Measurements from ENCODE around the genes NCF2, TSEN15, IVNS1ABP and PTGS2.

DNA sequence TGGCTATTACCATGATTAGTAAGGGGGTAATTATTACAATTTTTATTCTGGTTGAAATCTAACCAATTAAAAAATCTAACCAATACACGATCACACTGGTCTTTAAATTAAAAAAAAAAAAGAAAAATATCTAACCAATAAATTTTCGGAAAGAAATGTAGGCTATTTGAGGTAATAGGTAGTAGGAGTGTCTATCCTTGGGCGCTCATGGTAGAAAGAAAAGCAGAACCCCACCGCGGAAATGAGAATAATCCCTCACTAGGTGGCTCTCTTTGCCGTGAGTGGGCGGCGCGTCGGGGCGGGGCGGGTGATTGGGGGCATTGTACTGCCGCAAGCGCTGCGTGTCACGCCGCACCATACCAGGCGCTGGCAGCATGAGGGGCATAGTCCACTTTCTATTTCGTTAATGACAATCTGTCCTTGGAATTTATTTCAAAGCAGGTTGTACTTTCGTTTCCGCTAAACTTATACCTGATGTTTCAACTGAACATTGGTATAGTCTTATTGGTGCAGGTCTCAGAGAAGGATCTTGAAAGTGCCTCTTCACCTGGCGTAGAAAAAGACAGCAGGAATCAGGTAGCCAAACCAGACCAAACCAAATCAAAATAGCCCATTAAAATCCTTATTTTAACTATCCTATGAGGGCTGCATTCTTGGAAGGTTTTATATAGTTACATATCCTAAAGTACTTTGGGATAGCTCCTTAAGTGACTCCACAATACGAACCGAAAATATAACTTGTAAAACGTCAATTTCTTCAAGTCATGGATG lies 2.1 kb upstream of the SMG7 start:
- RRBS: no CpG with 5 or more reads among the region's 25 CpGs

- RRBS: no CpG with 5 or more reads among the region's 5 CpGs
These were observed 6.7 kb downstream of the NCF2 start for GRCh38 chr1:183583584-183583940.

GRCh38 chr1:183589801-183591016 lies at the start of gene NCF2:
NCF2 (minus strand) TSS chr1:183590459.
- RRBS: 97% methylated on average over 2 of the region's 10 CpGs

DNA sequence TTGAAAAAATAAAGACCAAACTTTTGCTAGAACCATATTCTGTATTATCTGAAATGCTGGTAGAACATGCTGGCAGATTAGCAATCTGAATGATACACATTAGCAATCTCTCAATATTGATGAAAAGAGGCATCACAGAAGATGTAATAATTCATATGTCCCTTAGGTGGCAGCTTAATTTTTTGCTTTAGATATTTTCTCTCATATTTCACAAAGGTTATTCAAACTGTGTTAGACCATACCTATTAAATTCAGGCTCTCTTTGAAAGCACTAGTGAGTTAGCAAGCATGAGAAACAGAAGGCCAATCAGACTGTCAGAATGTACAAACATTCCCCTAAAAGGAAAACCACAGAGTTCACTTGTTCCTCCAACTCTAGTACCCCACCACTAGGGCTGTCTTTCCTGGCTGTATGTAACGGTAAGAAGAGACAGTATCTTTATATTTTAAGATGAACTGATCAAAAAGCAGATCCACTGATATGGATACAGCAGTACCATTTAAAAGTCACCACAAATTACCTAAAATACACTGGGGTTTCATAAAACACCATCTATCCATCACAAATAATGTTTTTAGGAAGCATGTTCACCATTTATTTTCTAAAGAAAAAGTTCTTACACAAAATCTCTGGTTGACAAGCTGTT lies 1.9 kb downstream of the ARPC5 start:
- RRBS: no CpG with 5 or more reads among the region's 1 CpG

DNA sequence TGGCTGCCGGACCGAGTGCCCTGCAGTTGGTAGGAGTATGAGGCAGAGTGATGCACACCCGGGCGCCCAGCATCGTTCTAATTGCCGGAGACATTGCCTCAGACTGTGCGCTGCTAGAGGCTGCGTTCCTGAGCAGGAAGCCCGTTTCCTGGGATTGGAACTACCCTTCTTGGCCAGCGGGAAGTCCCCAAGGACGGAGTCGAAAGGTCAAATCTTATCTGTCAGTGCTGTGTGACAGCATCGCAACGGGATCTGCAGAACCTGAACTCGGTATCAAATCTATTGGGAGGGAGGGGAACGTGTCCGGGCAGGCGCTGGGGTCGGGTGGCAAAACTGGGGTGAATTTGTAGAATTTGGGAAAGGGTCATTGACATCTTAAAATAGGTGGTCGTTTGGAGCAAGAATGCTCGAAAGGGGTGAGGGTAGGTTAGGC lies 665 bp upstream of the ARPC5 start:
- RRBS: 7% methylated on average over 3 of the region's 21 CpGs

GRCh38 chr1:183806731-183807281 lies 1.9 kb downstream of the RGL1 start:
- RRBS: no CpG with 5 or more reads among the region's 3 CpGs

DNA sequence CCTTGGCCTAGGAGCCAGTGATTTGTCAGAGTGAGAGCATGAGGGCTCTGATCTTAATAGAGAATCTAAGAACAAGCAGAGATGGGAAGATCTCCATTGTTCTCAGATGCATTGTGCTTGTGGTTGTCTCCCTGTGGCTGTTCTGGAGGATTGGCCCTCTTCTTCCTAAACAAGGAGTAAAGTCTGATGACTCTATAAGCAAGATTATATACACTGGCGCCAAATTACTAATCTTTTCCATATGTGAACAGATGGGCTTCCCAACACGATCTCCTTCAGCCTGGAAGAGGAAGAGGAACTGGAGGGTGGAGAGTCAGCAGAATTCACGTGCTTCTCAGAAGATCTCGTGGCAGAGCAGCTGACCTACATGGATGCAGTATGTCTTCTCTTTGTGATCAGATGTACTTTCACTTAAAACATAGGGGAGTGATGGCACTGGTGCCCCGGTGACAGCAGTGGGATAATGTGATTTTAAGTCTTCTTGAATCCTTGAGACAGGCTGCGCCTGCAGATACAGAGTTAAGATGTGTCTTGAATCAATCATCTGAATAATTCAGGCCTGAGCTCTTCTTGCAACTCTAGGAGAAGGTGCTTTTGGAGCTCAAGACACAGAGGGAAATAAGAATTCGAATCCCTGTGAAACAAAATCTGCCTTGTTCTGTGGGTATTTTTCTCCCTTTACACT lies 78.8 kb downstream of the RGL1 start:
- RRBS: no CpG with 5 or more reads among the region's 7 CpGs

- RRBS: 4% methylated on average over 18 of the region's 63 CpGs
These were observed at the start of gene TSEN15 for GRCh38 chr1:184051151-184052341. TSEN15 (plus strand) TSS chr1:184051730.

DNA sequence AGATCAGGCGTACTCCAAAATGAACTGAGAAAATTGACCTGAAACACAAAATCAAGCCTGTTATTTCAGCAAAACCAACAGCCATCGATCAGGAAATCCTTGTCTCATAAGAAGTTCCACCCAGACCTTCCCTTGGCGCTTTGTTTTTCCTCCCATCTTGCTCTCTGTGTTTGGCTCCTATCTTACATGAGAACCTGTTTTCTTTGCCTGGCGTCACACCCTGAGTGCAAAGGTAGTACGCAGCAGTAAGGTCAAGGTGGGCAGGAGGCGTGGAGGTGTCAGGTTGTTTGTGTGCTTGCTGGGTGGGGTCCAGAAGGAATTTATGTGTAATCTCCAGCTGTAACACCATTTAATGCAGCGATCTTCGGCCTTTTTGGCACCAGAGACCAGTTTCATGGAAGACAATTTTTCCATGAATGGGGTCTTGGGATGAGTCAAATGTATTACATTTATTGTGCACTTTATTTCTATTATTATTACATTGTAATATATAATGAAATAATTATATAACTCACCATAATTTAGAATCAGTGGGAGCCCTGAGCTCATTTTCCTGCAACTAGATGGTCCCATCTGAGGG lies 50.5 kb downstream of the C1orf21 start:
- RRBS: no CpG with 5 or more reads among the region's 8 CpGs

DNA sequence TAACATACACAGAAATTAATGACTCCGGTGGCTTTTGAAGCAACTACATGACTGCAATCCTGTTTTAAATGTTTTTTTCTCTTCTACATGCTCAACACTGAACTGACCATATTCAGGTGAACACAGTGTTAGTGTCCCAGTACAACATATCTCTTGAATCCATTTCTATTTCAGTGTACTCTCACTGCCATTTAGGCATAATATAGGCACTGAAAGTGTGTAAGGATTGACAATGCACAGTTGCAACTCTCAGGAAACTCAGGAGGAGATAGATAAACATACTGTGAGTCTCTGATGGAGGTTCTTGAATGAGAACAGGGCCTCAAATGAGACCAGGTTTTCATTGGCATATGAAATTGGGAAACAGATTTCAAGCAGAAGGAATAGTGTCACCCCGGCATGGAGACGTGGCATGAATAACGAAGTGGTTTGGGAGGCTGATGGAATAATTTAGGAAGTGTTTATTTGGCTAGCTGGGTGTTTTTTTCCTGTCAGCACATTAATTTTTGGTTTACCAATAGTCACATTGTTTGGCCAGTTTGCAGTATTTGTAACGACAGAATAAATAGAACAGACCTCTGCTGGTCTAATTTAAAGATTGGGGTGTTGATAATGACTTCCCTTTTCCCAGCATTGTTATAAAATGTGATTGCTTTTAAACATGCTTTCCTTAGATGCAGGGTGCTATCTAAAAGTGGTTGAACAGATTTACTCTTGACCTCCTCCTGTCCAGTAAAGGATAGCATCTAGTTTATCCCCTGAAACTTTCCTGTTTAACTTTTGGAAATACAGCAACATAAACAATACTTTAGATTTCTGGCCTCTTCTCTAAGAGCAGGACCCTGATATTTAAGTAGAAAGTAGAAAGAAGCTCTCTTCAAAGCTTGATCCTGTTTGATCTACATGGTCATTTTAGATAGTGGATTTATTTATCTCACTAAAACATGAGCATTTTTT lies 132.0 kb downstream of the C1orf21 start:
- RRBS: no CpG with 5 or more reads among the region's 5 CpGs

- RRBS: no CpG with 5 or more reads among the region's 3 CpGs
These were observed 71.1 kb downstream of the NIBAN1 start for GRCh38 chr1:184903123-184903737.

DNA sequence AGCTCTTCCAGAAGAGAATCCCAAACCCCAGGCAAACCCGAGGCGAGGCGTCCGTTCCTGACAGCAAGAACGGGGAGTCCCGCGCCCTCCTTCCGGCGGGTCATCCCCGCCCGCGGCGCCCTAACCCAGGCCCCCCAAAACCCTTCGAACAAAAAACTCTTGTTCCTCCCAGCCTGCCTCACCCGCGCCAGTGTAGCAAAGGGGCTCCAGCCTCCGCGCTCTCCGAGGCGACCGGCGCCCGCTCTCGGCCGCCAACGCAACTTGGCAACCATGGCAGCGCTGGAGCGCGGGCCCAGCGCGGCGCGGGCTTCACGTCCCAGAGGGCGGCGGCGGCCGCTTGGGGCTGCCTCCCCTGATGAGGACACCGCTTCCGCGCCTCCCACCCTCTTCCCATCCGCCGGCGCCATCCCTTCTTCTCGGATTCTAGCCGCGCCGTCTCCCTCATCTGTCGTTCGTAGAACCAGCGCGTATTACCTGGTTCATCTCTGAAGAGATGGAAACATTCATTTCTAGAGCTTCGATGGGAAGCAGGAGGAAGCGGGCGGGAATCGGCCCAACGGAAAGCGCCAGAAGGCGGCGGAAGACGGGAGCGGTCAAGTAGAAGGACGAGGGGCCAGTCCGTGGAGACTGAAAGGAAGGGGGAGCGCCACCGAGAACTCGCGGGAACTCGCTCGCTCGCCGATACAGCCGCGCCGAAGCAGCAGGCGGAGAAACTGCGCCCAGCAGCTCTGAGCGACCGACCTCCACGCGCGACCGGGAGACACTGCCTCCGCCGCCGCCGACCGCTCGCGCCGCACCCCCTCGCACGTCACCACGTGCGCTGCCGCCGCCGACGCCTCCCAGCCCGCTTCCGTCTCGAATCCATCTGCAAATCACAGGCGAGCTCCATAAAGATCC lies at the start of gene IVNS1ABP:
Gene IVNS1ABP, minus strand, starts transcription at position 765 of the 897 bp plus-strand sequence.
- RRBS: 4% methylated on average over 4 of the region's 103 CpGs

DNA sequence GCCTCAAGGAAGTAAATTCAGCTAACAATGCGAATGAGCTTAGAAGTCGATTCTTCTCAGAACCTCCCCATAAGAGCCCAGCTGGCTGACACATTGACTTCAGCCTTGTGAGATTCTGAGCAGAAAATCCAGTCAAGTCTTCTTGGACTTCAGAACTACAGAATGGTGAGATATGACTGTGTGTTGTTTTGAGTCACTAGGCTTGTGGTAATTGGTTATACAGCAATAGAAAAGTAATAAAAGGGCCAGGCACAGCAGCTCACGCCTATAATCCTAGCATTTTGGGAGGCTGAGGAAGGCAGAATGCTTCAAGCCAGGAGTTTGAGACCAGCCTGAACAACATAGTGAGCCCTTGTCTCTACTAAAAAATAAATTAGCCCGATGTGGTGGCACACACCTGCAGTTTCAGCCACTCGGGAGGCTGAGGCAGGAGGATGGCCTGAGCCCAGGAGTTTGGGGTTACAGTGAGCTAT lies 161.9 kb upstream of the IVNS1ABP start:
- RRBS: no CpG with 5 or more reads among the region's 5 CpGs

DNA sequence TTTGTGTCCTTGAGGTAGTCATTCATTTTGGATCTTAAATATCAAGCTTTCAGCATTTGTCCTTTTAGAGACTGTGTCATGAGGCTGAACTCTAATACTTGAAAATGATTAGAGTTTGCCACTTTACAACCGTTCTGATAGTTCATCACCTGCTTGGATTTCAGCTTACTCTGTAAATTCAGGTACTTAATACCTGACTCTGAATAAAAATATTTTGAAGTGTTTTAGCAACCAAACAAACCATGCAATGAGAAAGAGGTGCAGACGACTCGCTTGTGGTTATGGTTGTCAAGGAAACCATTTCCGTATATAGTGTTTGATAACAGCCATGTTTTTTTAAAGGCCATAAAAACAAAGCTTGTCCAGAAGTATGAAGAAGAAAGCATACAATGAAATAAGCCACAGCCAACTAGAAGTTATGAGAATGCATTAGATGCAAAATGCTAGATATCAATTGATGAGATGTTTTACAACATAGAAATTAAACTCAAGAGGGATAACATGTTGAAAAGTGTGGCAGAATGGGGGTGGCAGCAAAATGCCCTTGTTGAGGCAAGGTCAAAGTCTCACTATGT lies 167.2 kb upstream of the HMCN1 start:
- RRBS: no CpG with 5 or more reads among the region's 4 CpGs

DNA sequence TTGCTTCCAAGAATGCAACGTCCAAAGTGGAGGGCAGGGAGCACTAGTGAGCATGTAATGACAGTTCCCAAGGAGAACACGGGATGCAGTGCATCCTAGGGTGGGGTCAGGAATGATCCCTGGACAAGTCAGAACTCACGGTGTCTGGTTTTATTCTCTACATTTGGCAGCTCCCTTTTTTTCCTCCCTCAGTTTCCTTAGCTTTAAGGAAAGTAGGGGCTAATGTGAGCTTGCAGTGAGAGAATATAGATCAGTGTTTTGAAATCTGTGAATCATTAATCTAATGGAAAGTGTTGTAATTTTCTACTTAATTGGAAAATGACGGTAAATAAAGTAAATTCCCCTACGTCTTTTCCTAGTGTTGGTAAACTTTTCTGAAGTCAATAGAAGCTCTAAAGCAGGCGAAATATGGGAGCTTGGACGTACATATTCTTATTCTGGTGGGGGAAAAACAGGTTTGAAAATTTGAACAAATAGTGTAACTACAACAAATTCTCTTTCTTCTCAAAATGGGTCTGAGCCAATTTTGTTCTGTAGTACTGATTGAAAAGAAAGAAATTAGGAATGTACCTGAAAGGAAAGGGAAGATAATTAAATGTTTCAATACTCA lies 14.9 kb upstream of the HMCN1 start:
- RRBS: no CpG with 5 or more reads among the region's 7 CpGs

DNA sequence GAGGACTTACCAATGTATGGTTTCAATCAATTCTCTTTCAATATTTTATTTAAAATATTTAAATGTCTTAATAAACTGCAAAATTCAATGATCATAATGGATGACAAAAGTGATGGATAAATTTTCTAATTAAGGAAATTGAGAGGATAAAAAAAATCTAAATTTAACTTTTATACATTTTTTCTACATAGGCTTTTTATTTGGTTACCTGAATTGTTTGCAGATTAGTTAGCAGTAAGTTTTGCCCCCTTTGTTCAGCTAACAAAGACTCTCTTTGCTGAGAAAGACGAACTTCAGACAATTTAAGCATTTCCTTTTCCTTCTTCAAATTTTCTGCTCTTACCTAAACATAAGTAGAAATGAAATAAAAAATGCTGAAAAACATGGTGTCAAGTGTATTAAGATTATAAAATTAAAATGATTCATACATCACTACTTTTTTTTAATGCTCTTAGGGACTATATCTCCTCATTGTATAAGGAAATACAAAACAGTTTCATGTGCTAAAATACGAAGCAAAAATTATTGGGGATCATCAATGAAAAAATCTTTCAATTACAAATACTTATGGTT lies 23.2 kb downstream of the TPR start:
- RRBS: no CpG with 5 or more reads among the region's 2 CpGs

DNA sequence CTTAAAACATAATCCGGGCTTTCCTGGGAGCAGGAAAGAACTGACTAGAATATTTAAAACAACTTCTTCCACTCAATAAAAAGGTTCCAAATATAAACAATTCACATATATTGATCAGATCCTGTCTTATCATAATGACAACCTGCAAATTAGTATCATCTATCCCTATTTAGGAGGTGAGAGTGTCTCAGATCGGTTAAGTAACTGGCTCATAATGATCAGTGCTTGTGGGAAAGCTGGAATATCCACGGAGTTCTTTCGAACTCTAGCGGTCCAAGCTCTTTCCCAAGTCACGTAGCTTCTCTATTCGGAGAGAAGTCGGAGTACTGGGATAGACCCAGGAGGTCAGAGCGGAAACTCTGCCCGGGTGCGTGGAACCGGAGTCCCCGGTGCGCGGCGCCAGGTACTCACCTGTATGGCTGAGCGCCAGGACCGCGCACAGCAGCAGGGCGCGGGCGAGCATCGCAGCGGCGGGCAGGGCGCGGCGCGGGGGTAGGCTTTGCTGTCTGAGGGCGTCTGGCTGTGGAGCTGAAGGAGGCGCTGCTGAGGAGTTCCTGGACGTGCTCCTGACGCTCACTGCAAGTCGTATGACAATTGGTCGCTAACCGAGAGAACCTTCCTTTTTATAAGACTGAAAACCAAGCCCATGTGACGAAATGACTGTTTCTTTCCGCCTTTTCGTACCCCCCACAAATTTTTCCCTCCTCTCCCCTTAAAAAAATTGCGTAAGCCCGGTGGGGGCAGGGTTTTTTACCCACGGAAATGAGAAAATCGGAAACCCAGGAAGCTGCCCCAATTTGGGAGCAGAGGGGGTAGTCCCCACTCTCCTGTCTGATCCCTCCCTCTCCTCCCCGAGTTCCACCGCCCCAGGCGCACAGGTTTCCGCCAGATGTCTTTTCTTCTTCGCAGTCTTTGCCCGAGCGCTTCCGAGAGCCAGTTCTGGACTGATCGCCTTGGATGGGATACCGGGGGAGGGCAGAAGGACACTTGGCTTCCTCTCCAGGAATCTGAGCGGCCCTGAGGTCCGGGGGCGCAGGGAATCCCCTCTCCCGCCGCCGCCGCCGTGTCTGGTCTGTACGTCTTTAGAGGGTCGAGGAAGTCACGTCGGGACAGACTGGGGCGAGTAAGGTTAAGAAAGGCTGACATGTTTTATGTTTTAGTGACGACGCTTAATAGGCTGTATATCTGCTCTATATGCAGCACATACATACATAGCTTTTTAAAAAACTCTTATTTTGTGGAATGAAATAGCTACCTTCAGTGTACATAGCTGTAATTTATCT lies at the start of gene PTGS2:
Gene PTGS2, minus strand, starts transcription at position 596 of the 1,283 bp plus-strand sequence.
- RRBS: 14% methylated on average over 3 of the region's 68 CpGs

GRCh38 chr1:187408062-187408513 lies 579.3 kb downstream of the PLA2G4A start:
- RRBS: no CpG with 5 or more reads among the region's 2 CpGs

GRCh38 chr1:188377987-188378392 lies 1549.2 kb downstream of the PLA2G4A start:
- RRBS: no CpG with 5 or more reads among the region's 5 CpGs

GRCh38 chr1:192530162-192530767 lies 45.3 kb upstream of the RGS1 start:
- RRBS: no CpG with 5 or more reads among the region's 2 CpGs